WTC11 (cell line): ENCODE results near the gene HECTD3.

DNA sequence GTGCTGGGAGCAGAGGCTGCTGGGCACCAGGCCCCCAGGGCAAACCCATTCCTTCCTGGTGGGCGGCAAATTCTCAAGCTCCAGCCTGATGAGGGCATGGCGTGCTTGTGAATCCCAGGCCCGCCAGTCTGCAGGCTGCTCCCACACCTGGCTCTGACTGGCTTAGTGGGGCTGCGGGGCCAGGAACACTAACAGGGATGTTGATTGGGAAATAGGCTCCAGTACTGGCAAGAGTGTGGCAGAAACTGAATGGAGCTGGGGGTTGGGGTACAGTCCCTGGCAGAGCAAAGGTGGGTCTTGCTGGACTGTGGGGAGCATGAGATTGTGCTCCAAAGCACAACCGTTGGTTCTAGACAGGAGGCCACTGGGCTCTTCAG is 47.6 kb downstream of the PTPRF start:
- PRO-cap = no peak

DNA sequence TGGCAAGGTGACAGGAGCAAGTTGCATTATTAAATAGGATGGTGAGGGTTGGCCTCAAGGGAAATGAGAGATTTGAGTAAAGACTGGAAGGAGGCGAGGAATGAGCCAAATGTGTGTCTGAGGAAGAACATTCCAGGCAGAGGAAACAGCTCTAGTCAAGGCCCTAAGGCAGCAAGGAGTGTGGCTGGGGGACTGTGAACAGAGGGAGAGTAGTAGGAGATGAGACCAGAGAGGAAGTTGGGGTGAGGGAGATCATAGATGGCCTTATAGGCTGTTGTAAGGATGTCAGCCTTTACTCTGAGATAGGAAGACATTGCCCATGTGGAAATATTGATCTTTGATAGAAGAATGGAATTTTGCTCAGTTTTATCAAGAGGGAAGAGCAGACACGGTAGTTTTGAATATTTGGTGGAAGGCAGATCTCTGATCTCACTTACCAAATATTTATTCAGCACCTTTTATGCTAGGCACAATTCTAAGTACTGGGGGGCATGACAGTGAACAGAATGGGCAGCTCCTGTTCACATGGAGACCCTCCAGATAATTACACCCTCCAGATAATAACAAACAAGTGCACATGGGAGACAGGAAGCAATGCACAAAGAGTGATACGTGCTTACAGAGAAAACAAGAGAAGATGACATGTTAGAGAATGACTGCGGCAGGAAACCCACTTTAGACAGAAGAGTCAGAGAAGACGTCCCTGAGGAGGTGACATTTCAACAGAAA is 55.0 kb upstream of the ARTN start:
- PRO-cap = no peak

- PRO-cap = no peak
These were observed 20.0 kb downstream of the DMAP1 start for GRCh38 chr1:44233205-44233644.

DNA sequence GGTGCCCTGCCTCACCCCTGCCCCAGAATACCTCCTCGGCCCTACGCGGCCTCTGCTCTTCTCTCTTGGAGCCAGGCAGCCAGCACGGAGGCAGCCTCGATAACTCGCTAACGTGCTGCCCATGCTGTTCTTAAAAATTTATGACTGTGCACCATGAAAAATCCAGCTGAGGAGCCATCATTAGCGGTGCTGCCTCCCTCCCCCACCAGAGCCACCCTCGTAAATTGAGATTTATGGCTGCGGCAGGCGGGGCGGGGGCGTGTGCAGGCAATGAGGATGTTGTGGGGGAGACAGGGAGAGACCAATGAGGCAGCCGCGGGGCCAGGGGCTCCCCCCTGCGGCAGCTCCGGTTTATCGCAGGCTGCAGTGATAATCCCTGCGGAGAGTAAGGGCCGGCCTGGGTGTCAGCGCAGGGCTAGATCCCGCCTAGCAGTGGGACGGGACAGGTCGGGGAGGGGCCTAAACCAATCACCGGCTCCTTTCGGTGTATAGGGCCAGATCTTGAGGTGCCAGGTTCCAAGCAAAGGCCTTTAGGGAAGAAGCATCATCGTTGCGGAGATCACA is 24.8 kb downstream of the DMAP1 start:
- PRO-cap = no peak

GRCh38 chr1:44418072-44418790 is 13.2 kb downstream of the RNF220 start:
- PRO-cap = unidirectional peak, minus-strand start at chr1:44418511

- PRO-cap = bidirectional peak, plus-strand start at chr1:44500866, minus-strand start at chr1:44500665
These were observed 95.5 kb downstream of the RNF220 start for GRCh38 chr1:44500576-44500952.

DNA sequence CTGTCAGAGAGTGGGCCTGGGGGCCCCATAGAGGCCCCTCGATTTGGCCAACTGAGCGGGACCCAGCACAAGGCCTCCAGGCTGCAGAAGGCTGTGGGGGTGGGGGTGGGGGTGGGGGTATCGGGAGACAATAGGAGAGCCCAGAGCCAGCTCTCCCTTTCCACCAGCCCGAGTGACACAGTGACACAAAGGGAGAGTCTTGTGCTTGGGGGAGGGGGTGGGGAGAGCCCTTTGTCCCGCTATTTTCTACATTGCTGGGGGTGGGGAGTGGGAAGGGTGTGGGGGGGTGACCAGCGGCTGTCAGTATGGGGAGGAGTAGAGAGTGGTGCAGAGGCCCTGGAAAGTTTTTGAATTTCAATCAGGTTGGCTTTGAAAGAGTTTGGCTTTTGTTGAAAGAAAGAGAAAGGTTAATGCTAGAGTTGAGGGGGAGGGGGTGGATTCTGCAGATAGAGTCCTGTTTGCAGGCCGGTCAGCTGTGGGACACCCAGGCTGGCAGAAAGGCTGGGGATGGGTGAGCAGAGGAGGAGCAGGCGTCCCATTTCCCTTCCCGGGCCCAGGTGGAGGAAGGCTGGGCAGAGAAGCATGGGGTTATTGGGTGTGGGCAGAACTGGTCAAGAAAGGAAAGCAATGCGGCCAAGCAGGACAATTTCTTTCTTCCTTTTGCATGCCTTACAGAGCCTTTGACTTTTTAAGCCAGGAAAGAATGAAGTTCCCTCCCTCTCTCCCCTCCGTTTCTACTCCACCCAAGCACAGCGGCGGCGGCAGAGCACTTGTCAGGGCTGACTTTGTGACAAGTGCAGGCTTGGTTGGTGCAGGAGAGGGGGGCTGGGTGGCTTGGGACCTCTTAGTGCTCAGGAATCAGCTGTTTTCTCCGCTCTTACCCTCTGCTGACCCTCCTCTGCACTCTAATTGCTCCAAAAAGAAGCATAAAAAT is 96.2 kb downstream of the RNF220 start:
- PRO-cap = bidirectional peak, plus-strand start at position 445 of the sequence, minus-strand start at position 174 of the sequence; unidirectional peak, plus-strand start at position 750 of the sequence

DNA sequence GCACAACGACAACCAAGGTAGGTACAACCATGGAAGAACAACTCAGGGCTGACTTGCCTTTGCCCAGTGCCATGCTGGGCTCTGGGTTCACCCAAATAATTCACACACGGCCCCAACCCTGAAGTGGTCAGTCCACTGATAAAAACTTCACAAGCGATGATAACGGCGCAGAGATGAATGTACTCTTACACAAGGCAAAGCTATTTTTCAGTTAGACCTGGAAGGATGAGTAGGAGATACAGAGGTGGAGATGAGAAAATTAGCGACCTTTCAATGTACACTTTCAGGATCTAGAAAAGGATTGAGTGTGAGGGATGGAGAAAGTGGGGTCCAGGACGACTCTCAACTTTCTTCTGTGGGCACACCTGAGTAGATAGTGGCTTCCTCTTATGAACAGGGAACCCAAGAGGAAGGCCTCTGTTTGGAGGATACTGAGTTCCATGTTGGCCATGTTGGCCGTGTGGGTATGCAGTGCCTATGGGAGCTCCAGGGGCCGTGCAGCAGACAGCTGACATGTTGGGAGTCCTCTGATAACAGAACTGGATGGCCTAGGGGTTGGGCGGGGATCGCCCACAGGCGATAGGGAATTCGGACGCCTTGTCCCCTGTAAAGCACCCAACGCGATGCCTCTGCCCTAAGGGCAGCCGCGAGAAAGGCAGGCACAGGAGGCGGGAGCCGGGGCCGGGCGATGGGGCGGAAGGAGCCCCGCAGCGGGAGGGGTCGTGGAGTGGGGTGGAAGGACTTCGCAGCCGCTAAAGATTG is 43.0 kb downstream of the TMEM53 start:
- PRO-cap = bidirectional peak, plus-strand start at position 530 of the sequence, minus-strand start at position 581 of the sequence; bidirectional peak, plus-strand start at position 662 of the sequence, minus-strand start at position 648 of the sequence

- PRO-cap = unidirectional peak, plus-strand start at chr1:44776492
These were observed 1.2 kb downstream of the RPS8 start for GRCh38 chr1:44776455-44777059.

- PRO-cap = no peak
These were observed 2.1 kb downstream of the PLK3 start for GRCh38 chr1:44801929-44803003.

DNA sequence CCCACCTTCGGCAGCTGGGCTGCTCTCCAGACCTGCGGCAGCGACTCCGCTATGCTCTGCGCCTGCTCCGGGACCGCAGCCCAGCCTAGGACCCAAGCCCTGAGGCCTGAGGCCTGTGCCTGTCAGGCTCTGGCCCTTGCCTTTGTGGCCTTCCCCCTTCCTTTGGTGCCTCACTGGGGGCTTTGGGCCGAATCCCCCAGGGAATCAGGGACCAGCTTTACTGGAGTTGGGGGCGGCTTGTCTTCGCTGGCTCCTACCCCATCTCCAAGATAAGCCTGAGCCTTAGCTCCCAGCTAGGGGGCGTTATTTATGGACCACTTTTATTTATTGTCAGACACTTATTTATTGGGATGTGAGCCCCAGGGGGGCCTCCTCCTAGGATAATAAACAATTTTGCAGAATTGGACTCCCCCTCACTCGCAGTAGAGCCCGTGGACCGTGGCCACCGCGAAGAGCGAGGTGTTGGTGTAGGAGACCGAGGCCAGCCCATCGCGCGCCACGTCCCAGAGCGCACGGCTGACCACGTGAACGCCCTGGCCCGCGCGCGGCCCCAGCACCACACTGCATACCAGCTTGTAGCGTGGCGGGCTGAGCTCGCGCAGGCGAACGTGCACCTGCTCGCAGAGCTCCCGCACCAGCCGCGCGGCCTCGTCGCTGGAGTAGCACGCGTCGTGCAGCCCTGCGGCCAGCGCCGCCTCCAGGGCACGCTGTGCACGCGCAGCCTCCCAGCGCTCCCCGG is 1.4 kb downstream of the DYNLT4 start:
- PRO-cap = no peak

DNA sequence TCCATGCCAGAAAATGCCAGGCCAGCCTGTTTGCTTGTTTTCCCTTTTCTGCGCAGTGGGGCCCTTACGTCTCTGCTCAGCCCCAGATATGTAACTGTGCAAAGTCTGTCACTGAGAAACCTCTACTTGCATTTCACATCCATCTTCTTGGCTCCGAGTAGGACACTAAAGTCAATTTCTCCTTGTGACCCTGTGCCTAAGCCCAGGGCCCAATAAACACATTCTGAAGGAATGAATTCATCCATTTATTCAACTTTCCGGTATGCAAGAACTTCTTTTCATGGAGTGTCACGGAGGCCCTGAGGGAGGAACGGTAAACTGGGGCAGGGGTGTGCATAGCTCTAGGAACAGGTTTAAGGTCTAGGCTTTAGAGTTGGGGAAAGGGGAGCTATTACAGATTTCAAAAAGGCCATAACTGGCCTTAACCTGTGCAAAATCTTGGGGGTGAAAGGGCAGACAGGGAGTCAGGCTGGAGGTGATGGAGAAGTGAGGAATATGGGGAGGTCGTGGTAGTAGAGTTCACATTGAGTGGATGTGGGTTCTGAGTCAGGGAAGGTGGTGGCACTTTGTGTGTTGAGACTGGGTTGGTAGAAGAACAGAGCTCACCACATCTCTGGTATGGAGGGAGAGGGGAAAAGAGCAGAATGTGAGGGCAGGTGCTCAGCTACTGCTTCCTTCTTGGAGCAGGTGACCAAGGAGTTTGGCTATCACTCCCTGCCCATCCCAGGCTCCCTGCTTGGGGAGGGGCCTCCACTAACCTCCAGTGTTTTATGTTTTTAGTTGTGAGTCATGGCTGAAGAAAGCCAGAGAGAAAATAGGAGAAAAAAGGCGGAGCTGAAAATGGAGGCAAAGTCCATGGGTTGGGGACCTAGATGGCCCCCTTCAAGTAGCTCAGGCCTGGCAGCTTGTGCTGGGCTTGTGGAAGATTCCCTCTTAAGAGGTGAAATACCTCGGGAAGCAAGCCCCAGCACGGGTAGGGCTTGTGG is 8.5 kb downstream of the HECTD3 start:
- PRO-cap = no peak

GRCh38 chr1:45011115-45011800 is at the start of gene HECTD3:
Gene HECTD3 (minus strand): TSS chr1:45011324.
- PRO-cap = bidirectional peak, plus-strand start at chr1:45011437, minus-strand start at chr1:45011265

DNA sequence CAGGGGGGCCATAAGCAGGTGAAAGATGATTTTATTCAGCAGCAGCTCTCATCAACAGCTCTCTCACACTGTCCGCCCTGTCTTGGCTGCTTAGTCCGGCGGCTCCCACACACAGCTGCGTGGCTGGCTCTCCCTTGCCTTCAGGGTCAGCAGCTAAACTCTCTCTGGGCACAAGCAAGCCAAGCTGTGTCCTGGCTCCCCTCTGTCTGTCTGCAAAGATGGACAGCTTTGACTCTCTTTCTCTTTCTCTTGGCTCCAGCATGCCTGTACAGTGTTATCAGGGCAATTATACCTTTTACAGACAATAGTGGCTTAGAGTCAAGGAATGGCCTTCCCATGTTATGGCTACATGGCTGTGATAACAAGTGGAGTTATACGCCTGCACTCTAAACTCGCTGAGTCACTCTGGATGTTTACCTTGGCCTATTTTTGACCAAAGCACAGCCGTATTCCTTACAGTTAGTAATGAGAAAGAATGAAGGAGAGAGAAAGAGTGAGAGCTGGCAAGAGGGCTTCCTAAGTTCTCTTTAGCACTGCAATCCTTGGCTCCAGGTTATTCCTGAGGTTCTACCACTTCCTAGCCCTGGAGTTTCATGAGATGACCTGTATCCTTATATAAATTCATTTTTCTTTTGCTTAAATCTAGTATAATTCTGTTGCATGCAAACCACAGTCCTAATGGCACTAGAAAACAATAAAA is 59.9 kb upstream of the ZSWIM5 start:
- PRO-cap = no peak

- PRO-cap = no peak
These were observed 20.4 kb upstream of the HPDL start for GRCh38 chr1:45306134-45306825.

DNA sequence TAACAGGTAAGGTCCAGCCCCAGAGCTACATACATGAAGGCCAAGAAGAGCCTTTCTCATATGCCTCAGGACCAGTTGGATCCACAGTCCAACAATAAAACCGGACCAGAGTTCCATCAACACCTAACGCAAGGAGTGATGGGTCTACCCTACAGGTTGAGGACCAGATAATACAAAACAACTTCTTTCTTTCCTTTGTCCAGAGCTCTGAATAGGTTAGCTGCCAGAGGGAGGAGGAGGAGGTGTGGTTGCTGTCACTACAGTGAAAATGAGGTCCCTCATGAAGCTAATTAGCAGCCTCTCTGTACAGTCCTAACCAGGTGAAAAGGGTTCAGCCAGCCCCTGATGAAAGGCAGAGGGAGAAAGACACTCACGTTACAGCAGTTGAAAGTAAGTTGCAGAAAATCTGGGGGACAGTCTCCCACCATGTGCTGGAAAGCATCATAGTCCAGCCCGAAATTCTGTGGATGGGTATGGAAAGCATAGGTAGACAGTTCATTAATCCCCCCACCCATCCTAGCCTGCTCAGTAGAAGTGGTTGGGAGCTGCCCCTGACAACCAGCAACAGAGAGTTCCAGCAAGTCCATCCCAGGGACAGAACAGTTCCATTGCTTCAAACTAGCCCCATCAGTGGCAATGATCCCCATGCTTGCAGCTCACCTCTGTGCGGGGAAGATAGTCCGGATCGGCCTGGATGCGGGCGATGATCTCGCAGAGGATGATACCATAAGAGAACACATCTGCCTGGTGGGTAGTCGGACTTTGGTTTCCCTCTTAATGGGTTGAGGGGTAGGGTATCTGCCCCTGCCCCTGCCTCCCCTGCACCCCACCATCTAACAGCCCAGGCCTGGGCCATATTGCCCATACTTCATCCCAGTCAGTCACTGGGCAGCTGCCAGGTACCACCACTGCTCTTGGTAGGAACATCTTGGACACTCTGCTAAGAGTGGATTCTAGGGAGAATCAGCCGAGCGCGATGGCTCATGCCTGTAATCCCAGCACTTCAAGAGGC is 6.7 kb downstream of the TOE1 start:
- PRO-cap = no peak

DNA sequence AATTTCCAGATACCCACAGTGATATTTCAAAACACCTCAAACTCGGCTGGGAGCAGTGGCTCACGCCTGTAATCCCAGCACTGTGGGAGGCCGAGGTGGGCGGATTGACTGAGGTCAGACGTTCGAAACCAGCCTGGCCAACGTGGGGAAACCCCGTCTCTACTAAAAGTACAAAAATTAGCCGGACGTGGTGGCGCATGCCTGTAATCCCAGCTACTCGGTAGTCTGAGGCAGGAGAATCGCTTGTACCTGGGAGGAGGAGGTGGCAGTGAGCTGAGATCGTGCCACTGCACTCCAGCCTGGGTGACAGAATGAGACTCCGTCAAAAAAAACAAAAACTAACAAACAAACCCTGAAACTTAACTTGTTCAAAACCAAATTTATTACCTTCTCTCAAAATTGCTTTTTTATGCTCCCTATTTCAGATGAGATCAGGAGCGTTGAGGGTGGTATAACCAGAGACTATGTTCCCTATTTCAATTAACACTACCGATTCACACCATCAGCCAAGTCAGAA is 1.4 kb downstream of the TESK2 start:
- PRO-cap = no peak

DNA sequence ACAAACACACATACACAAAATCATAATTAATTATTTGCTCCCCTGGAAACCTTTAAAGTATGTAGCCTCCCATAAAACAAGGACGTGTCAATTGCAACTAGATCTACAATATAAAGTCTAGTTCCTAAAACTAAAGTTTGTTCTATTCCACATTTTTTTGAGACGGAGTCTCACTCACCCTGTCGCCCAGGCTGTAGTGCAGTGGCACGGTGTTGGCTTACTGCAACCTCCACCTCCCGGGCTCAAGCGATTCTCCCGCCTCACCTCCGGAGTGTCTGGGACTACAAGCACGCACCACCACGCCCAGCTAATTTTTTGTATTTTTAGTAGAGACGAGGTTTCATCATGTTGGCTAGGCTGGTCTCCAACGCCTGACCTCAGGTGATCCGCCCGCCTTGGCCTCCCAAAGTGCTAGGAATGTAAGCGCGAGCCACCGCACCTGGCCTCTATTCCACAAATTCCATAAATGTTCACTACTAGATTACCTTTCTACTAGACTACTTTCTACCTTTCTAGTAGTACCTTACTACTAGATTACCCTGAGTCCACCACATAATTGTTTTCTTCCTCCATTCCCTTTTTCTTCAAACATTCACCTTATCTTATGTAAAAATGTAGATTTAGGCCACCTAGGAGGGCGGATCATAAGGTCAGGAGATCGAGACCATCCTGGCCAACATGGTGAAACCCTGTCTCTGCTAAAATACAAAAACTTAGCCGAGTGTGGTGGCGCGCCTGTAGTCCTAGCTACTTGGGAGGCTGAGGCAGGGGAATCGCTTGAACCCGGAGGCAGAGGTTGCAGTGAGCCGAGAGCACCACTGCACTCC is 1.1 kb upstream of the PRDX1 start:
- PRO-cap = unidirectional peak, minus-strand start at position 254 of the sequence

GRCh38 chr1:45543770-45544241 is 6.8 kb upstream of the AKR1A1 start:
- PRO-cap = no peak

DNA sequence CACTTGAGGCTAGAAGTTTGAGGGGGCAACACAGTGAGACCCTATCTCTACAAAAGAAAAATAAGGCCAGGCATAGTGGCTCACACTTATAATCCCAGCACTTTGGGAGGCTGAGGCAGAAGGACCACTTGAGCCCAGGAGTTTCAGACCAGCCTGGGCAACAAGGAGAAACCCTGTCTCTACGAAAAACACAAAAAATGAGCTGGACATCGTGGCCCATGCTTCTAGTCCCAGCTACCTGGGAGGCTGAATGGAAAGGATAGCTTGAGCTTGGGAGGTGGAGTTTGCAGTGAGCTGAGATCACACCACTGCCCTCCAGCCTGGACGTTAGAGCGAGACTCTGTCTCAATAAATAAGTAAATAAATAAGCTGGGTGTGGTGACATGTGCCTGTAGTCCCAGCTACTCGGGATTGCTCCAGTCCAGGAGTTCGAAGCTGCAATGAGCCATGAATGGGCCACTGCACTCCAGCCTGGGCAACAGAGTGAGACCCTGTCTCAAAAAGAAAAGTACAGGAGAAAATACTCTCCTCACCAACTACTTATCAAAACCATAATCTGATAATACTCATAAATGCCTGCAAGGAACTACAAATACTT is 3.6 kb downstream of the AKR1A1 start:
- PRO-cap = no peak